Cardiac septum (tissue), 1 donor: ENCODE measurements around a stretch of chr7.

GRCh38 chr7:90210404-90210833 is 1.1 kb upstream of the STEAP2 start:
- PRO-cap, result no peak

GRCh38 chr7:90214329-90215324 is 3.1 kb downstream of the STEAP2 start:
- PRO-cap, result no peak

DNA sequence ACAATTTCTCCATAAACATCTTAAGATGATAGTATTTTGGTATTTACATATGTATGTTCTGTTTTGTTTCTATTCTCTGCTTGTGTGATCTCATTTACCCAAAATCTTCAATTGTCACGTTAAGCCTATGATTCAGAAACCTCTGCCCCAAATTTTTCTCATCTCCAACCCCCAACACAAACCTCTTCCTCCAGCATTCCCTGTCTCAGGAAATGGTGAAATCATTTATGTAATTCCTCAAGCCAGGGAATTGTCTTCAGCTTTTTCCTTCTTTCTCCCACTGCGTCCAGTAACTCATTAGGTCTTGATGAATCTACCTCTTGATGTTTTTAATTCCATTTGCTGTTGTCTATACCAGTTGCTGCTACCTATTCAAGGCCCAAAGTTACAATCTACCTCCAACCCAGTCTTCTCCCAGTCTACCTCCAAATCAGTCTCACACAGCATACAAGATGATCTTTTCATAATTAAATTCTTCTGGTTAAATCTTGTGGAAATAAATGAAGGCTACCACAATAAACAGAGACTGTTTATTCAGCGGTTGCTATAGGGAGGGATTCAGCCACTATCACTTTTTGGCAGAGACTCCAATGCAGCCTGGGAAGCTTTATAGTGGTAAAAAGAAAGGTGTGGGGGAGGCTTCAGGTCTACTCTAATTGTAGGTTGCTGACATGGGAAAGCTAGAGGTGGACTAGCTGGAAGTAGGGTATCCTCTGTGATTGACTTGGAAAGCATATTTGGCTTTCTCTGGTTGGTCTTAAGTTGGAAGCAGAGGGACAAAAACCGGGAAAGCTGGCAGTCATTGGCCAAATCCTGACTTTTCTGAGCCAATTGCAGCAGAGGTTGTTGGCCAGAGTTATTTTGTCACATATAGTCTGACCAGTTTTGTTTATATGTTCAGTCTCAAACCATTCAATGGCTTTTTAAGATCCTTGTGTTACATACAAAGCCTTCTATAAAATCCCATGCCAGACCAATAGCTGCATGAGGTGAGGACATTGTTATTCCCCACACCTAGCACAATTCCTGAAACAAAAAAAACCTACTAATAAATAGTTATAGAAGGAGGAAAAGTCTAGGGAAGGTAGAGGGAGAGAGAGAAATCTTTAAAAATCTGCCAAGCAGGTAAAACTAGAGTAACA is 6.0 kb downstream of the CFAP69 start:
- PRO-cap, result no peak

DNA sequence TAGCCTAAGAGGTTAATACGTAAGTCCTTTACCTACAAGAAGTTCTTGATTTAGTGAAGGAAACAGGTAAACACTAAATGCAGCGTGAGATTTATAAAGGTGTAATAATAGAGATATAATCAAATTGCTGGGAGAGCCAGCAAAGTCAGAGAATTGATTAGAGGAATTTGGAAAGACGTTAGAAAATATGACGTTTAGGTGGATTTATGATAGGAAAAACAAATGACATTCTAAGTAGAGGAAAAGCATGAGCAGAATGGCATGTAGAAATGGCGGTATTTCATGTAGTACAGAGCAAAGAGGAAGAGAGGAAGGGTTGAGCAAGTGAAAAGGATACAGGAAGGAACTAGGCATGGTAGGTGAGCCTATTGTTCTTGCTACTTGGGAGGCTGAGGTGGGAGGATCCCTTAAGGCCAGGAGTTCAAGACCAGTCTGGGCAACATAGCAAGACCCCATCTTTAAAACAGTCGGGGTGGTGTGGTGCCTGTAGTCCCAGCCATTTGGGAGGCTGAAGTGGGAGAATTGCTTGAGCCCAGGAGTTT is 1.2 kb downstream of the GTPBP10 start:
- PRO-cap, result no peak

- PRO-cap, result no peak
Observed at GRCh38 chr7:90463462-90463773, 6.0 kb upstream of the PTTG1IP2 start.

- PRO-cap, result no peak
Observed at GRCh38 chr7:90718938-90719762, 123.0 kb downstream of the CDK14 start.

- PRO-cap, result bidirectional peak, plus-strand start at chr7:91264485, minus-strand start at chr7:91264205
Observed at GRCh38 chr7:91264078-91264343, 222 bp upstream of the FZD1 start.

DNA sequence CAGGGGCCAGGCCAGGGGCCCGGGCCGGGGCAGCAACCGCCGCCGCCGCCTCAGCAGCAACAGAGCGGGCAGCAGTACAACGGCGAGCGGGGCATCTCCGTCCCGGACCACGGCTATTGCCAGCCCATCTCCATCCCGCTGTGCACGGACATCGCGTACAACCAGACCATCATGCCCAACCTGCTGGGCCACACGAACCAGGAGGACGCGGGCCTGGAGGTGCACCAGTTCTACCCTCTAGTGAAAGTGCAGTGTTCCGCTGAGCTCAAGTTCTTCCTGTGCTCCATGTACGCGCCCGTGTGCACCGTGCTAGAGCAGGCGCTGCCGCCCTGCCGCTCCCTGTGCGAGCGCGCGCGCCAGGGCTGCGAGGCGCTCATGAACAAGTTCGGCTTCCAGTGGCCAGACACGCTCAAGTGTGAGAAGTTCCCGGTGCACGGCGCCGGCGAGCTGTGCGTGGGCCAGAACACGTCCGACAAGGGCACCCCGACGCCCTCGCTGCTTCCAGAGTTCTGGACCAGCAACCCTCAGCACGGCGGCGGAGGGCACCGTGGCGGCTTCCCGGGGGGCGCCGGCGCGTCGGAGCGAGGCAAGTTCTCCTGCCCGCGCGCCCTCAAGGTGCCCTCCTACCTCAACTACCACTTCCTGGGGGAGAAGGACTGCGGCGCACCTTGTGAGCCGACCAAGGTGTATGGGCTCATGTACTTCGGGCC is 1.0 kb downstream of the FZD1 start:
- PRO-cap, result no peak

GRCh38 chr7:91939868-91940544 is 656 bp upstream of the AKAP9 start:
- PRO-cap, result bidirectional peak, plus-strand start at chr7:91940310, minus-strand start at chr7:91940185

- PRO-cap, result no peak
Observed at GRCh38 chr7:91945343-91945885, 4.8 kb downstream of the AKAP9 start.

GRCh38 chr7:92061037-92061458 is 73.2 kb downstream of the CYP51A1 start:
- PRO-cap, result no peak

GRCh38 chr7:92133477-92134297 is 590 bp downstream of the CYP51A1 start:
- PRO-cap, result unidirectional peak, plus-strand start at chr7:92133905

DNA sequence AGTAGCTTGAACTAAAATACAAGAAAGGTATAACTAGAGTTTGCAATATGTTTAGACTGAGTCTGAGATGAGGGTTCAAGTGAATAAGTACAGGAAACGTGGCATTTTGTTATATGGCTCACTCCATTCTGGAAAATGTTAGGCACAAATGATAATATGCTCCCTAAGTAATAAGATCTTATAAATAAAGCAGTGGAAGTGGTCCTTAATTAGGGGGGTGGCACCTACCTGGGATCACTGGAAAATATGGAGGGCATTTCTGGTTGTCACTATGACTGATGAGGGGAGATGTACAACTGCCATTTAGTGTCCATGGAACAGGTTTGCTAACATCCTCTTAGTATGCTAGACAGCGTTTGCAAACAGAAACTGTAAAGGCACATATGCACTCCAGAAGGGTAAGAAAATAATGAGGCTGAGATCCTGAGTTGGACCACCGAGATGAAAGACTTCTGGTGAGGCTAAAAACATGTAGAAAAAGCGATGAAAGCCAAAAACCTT is 990 bp downstream of the KRIT1 start:
- PRO-cap, result no peak

- PRO-cap, result no peak
Observed at GRCh38 chr7:92294633-92295490, 49.1 kb downstream of the ANKIB1 start.

DNA sequence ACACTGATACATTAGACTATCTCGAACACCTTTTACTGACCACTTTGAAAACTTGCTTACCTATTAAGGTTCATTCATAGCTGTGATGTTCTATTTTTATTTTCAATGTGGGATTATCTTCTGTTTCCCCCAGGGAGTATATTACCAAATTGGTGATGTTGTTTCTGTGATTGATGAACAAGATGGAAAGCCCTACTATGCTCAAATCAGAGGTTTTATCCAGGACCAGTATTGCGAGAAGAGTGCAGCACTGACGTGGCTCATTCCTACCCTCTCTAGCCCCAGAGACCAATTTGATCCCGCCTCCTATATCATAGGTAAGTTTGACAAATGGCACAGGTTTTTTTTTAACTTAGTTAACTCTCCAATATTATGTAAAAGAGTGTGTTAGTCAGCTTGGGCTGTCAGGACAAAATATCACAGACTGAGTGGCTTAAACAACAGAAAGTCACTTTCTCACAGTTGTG is 7.1 kb downstream of the GATAD1 start:
- PRO-cap, result no peak

GRCh38 chr7:92481166-92481892 is 3.6 kb upstream of the ERVW-1 start:
- PRO-cap, result no peak

GRCh38 chr7:92610243-92610911 is 20.2 kb upstream of the FAM133B start:
- PRO-cap, result no peak

- PRO-cap, result no peak
Observed at GRCh38 chr7:92634026-92634647, 43.9 kb upstream of the FAM133B start.

DNA sequence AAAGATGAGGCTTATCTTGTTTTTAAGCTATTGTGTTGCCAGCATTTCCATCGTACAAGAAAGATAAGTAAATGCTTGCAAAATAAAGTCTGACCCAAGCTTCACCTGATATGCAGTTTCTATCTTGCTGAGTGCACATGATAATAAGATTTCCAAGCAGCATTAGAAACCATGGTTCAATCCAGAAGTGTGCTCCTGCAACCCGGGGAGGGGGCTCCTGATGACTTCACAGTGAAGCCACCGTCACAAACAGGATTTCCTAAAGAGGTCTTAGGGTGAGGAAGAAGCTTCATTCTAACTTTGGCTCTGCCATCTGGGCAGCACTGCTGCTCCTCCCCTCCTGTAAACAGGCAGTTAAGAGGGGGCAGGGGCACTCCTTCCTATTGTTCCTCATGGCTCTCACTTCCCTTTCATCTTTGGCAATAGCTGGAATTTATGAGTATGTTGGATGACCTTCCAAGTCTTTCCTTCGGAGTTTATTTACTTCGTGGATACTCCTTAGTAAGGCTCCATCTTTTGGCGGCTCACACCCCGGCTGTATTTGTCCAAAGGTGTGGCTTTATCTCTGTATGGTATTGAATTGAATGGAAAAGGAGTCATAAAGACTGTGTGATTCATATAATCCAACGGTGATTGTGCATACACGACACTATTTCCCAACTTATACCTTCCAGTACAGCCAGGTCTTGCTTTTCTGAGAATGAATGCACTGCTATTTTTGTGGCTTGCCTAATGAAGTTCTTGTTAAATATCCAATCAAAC is 55.3 kb upstream of the FAM133B start:
- PRO-cap, result no peak

GRCh38 chr7:92832779-92833236 is 3.6 kb downstream of the CDK6 start:
- PRO-cap, result bidirectional peak, plus-strand start at chr7:92833139, minus-strand start at chr7:92833064